Breast (tissue), 4 donors: ENCODE measurements around the genes SEM1 and KPNA7.

DNA sequence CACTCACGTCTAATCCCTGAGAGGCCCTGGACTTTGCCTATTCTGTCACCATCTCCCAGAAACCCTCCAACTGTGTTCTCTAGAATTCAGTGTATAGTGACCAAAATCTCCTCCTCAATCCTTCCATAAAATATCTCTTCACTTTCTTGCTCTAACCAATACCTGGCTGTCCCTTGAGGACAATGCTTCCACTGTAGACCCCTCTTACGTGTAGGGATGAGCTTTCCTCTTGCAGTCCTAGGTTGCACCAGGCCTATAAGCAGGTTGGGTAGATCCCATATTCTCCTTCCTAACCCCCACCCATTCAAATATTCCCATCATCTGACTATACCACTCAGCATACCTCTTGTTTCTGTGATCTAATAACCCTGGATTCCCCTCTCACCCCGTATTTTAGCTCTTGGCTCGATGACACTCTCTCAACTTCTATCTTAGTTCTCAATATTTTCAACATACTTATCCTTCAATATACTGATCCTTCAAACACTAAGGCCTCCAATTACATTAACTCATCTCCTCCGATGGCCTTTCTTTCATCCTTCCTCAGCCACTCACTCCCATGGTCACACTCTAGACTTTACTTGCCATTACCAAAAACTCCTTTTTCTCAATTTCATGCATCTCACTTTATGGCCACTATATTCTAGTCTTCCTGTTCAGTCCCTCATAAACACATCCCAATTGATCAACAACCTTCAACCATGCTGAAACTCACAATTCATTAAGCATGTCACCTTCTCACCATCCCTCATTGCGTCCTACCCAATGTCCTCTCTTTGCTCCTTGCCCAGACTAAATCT, 58.4 kb downstream of the SLC25A13 start:
- PRO-cap, 3 experiments, result no peak in any of the 3 experiments
- RRBS, result no CpG with 5 or more reads among the region's 6 CpGs

DNA sequence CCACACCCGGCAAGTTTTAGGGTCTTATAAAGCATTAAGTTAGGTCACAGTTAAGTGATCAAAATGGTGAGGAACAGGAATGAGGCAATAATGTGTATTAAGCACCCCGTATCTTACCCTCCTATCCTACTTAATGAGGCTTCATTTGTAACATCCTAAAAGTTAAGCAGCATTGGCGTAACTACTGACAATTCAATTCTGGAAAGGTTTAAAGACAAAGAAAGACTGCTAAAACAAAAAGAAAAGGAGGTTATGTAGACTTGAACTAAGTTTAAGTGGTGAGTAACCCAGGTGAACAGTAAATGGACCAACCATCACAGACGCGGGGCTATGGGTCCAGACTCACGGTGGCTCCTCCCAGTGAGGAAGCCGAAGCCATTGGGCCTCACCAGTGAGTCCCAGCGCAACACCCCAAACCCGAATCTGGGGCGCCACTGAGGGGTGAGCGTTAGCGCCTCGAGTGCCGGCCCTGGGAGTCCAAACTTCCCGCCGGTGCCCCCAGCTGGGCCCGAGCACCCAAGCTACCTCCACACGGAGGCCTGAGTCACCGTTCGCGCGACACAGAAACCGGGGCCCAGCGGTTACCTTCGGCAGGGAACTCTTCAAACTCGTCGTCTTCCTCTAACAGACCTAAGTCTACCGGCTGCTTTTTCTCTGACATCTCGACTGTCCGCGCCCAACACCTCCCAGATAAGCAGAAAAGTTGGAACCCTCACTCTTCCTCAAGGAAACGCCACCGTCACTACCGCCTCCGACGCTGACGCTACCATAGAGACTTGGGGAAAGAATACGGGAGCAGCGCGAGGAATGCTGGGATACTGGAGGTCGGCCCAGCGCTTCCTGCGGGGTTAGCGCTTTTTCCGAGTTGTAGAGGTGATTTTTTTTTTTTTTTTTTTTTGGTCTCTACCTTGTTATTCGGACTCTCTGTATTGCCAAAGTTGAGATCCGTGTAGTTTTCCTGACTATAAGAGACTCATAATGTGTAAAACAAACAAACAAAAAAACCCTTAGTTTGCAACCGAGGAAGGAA, at the start of gene SEM1:
Gene SEM1 (minus strand): TSS at position 744 of the 1,030 bp plus-strand sequence.
- PRO-cap, 3 experiments, result peak in 3 of 3 experiments; most common plus-strand start position 394 of the sequence (in 1); most common minus-strand start position 744 of the sequence (in 2)
- RRBS, result 1% methylated on average over 12 of the region's 48 CpGs

- PRO-cap, 3 experiments, result no peak in any of the 3 experiments
- RRBS, result 5% methylated on average over 40 of the region's 98 CpGs
Measured at GRCh38 chr7:97005847-97006961, 851 bp downstream of the DLX6 start.

DNA sequence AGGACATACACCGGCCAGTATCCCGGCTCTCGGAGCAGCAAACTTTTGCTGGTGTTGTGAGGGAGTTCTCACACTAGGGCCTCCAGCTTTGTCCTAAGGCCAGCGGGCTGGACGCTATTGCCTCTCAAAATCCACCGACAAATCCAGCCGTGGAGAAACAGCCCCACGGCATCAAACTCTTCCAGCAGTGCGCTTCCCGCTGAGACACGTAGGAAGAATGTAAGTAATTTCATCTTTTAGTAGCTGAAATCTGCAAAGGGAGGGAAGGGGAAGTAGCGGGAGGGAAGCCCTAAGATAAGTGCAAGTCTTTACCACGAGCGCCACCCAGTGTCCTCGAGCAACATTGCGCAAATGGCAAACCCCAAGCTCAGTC, 2.9 kb upstream of the DLX5 start:
- PRO-cap, 3 experiments, result no peak in any of the 3 experiments
- RRBS, result 6% methylated on average over 1 of the region's 16 CpGs

- PRO-cap, 3 experiments, result no peak in any of the 3 experiments
- RRBS, result 95% methylated on average over 6 of the region's 60 CpGs
Measured at GRCh38 chr7:98212354-98213519, 1.5 kb downstream of the BHLHA15 start.

GRCh38 chr7:98214859-98215360, 3.7 kb downstream of the BHLHA15 start:
- PRO-cap, 3 experiments, result no peak in any of the 3 experiments
- RRBS, result no CpG with 5 or more reads among the region's 27 CpGs

DNA sequence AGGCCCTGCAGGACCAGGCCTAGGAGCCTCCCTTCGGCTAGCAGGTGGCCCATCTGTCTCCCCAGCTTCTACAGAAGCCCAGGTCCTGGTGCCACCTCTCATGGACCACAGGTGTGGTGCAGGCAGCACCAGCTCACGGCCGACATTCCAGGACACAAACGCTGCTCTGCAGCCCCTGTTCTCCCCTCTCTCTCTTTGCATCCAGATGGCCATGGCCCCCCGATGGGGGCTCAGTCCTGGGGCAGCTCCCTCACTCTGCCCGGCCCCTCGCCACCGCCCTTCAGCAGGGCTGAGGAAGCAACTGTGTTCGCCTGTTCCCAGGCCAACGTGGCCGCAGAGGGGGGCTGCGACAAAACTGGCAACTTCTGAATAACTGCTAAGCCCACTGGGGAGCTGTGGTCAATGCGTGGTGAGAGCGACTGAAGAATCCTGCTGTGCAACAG, 10.2 kb downstream of the TECPR1 start:
- PRO-cap, 3 experiments, result no peak in any of the 3 experiments
- RRBS, result no CpG with 5 or more reads among the region's 14 CpGs

GRCh38 chr7:98285622-98286644, 4.4 kb downstream of the BRI3 start:
- PRO-cap, 3 experiments, result peak in 1 of 3 experiments; most common minus-strand start chr7:98286367 (in 1)
- RRBS, result 50% methylated on average over 6 of the region's 27 CpGs

- PRO-cap, 3 experiments, result no peak in any of the 3 experiments
- RRBS, result no CpG with 5 or more reads among the region's 29 CpGs
Measured at GRCh38 chr7:98294391-98295384, 13.2 kb downstream of the BRI3 start.

- PRO-cap, 3 experiments, result no peak in any of the 3 experiments
- RRBS, result no CpG with 5 or more reads among the region's 22 CpGs
Measured at GRCh38 chr7:98398509-98399564, 2.1 kb downstream of the BAIAP2L1 start.

- PRO-cap, 3 experiments, result no peak in any of the 3 experiments
- RRBS, result 11% methylated on average over 9 of the region's 26 CpGs
Measured at GRCh38 chr7:98619457-98620251, 2.6 kb downstream of the NPTX2 start.

DNA sequence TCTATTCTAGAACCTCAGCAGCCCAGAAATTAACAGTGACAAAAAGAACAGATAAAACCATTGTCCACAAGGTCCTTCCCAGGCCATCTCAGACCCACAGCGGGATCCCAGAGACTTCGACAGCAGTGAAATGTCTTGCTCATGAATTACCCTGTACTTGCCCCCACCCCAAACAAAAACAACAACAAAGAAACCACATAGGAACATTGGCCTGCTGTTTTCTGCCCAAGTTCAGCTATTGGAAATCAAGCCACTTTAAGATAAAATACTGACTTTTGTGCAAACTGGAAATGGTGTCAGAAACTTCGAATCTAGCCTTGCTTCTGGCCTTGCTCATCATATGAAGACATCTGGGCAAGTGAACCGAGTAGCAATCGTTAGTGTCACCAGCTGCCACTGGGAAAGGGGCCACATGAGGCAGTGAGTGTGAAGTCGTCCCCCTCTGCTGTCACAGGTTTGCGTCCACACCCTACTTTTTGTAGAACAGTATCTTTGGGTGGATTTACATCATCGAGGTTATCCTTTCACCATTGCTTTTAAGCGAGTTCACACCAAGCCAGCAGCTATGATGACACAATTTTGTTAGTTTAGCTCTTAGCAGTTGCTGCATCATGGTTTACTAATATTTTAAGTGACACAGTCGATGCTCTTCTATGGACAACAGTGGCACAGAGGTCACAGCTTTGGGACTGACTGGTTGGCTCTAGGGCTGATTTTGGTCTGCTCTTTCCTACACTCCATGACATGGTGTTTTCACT, 114.7 kb downstream of the SMURF1 start:
- PRO-cap, 3 experiments, result no peak in any of the 3 experiments
- RRBS, result no CpG with 5 or more reads among the region's 10 CpGs

- PRO-cap, 3 experiments, result no peak in any of the 3 experiments
- RRBS, result no CpG with 5 or more reads among the region's 12 CpGs
Measured at GRCh38 chr7:99121495-99121985, 22.4 kb downstream of the SMURF1 start.

GRCh38 chr7:99127532-99128113, 16.3 kb downstream of the SMURF1 start:
- PRO-cap, 3 experiments, result no peak in any of the 3 experiments
- RRBS, result no CpG with 5 or more reads among the region's 7 CpGs

GRCh38 chr7:99208020-99208219, at the start of gene KPNA7:
Gene KPNA7, minus strand, starts transcription at chr7:99208115.
- PRO-cap, 3 experiments, result no peak in any of the 3 experiments
- RRBS, result no CpG with 5 or more reads among the region's 2 CpGs

DNA sequence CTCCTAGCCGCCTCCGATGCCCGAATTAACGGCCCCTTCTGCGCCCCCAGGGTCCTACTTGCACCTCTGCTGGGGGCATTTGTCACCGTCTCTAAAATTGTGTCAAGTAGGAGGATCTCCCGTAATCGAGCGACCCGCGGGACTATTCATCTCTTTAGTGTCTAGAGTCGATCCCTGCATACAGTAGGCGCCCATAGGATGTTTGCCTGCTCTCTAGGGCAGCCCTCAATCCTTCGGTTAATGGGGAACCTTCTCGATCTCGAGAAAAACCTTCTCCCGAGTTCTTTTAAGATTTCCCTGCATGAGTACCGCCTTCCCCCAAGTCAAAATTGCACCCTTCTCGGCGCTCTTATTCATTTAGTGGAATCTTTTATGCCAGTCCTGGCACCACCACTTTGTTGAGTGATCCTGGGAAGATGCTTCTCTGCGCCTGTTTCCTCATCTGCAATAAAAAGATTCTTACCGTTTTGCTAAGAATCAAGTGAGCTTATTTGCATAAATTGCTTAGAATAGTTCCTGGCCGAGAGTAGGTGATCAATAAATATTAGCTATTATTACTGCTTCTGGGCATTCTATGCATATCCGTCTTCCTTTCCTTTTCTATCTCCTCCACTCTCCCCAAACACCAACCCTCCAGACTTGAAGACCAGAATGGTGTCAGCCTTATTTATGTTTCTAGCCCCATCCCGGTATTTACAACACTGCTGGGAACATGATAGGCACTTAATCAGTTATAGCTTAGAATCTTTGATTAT, 693 bp downstream of the ARPC1A start:
- PRO-cap, 3 experiments, result no peak in any of the 3 experiments
- RRBS, result no CpG with 5 or more reads among the region's 25 CpGs

GRCh38 chr7:99330368-99330933, 4.8 kb downstream of the ARPC1A start:
- PRO-cap, 3 experiments, result no peak in any of the 3 experiments
- RRBS, result no CpG with 5 or more reads among the region's 8 CpGs

DNA sequence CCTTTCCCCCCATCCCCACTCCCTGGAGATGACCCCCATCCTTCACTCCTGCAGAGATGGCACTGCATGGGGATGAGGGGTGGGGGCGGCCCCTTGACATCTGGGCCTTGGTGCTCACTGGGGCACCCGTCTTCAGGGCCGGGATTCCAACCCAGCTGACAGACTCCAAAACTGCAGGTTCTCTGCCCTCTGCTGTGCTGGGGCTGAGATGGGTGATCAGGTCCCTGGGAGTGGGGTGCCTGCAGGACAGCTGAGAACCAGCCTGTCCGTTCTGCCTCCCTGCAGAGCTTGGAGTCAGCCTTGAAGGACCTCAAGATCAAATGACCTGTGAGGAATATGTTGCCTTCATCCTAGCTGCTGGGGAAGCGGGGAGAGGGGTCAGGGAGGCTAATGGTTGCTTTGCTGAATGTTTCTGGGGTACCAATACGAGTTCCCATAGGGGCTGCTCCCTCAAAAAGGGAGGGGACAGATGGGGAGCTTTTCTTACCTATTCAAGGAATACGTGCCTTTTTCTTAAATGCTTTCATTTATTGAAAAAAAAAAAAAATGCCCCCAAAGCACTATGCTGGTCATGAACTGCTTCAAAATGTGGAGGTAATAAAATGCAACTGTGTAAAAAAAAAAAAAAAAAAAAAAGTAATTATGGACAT, 14.1 kb downstream of the PDAP1 start:
- PRO-cap, 3 experiments, result no peak in any of the 3 experiments
- RRBS, result no CpG with 5 or more reads among the region's 7 CpGs

DNA sequence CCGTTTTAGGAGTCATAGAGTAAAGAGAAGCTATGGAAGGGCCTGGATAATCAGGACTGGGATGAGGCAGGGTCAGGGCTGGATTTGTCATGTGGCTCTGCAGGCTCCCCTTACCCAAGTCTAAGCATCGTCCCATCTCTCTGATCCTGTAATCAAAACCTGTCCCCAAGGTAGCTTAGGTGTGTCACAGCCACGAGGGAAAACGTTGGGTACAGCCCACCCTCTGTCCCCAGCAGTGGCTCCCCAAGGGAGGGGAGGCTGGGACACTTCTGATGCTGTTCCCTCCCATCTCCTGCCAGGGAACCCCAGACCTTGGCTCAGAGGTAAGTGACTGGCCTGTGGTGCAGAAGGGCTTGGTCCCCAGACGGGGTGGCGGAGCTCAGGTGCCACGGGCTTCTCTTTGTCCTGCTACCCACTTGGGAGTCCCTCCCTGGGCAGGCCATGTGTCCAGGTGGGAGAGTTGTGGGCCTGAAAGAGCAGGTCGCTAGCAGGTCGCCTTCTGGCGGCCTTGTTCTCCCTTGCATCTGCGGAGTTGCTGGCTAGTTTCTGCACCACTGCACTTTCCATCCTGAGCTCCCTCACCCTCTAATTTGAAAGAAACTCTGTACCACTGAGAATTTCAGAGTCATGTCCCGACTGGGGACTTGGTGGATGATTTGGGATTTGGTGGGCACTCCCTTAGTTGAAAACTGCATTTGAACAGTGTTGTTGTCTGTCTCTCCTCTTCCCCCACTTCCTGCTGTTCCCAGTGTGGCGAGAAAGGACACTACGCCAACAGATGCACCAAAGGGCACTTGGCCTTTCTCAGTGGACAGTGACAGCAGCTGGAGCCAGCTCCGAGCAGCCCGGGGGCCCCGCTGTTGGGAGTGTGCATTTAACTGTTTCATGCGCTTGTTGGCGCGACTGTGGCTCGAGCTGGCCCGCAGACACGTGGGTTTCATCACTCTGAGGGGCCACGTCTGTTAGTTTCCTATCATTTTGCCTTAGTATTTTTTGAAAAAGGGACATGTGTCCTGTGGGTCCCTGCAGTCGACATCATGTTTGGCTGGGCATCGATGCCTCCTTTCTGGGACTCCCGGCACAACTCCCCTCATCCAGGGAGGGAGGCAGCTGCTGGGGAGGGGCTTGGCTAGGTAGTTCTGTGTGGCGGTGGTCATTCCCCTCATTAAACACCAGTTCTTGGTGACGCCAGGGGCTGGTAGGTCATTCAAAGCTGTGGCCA, 9.9 kb downstream of the ATP5MF start:
- PRO-cap, 3 experiments, result no peak in any of the 3 experiments
- RRBS, result no CpG with 5 or more reads among the region's 29 CpGs

GRCh38 chr7:99478855-99479582, 6.3 kb downstream of the ZNF789 start:
- PRO-cap, 3 experiments, result no peak in any of the 3 experiments
- RRBS, result no CpG with 5 or more reads among the region's 11 CpGs